ENCODE measurements around a stretch of chr4.

DNA sequence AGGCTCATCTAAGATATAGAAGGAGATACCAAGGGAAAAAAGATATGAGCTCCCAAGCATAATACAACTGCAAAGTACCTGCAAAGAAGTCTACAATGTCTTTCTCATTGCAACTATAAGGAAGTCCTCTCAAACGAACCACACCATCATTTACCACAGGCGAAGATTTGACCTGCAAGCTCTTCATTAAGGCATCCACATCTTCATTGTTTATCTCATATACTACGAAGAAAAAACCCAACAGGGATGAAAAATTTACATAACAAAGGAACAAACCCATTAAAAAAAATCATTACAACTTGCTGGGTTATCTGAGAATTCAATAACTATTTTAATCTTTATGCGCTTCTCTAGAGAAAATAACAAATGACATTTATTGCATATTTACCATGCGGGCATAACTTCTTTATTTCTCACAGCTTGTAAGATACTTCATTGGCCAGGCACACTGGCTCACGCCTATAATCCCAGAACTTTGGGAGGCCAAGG, 7.4 kb downstream of the GRSF1 start:
- RRBS, result no CpG with 5 or more reads among the region's 6 CpGs

DNA sequence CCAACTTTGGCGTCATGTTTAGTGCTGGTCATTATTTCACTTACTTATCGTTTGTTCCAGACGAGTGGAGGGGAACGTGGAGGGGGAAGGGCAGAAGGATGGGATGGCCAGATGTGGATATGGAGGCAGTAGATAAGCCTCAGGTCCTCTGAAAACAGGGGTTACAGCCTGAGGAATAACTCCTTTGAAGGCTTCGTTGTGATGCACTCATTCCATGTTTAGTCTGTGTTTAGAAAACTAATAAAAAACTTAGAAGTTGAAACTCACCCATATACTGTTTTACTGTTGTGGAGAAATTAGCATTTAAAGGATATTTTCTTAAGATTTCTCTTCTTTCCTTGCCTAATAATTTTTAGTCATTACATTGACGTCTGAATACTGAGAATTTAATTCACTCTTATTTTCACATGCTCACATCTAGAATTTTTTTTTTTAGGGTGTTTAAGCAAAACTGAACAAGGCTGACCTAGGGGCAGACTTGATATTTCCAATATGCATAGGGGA, 1.2 kb downstream of the MOB1B start:
- RRBS, result no CpG with 5 or more reads among the region's 6 CpGs

DNA sequence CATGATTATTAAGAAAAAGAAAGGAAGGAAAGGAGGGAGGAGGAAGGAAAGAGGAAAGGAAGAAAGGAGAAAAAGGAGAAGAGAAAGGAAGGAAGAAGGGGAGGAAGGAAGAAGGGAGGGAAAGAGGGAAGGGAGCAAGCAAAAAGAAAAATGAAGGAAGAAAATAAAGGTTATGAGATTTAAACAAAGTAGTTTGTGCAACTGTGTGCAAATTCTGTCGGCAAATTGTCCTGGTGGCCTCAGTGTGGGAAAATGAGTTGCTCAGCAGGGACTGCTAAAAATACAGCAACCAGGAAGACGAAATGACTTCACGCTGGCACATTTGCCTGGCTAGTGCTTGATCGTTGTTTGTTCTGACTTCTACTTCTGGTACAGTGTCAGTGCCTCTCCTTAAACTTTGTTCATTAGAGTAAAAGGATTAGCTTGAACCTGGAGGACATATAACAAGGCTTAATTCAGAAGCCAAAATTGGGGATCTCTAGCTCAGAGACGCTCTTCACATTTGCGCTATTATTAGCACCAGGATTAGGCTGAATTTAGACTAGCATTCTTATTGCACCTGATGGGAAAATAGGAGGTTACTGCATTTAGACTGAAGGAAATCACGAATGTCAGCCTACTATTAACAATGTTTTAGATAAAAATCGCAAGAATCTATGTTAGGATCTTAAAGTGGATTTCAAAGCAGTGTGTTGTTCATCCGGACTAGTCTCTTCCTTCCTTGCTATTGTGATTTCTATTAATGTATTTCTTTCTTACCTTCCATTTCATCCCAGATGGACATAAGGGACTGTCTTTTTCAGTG, 81.3 kb downstream of the DCK start:
- RRBS, result no CpG with 5 or more reads among the region's 9 CpGs

DNA sequence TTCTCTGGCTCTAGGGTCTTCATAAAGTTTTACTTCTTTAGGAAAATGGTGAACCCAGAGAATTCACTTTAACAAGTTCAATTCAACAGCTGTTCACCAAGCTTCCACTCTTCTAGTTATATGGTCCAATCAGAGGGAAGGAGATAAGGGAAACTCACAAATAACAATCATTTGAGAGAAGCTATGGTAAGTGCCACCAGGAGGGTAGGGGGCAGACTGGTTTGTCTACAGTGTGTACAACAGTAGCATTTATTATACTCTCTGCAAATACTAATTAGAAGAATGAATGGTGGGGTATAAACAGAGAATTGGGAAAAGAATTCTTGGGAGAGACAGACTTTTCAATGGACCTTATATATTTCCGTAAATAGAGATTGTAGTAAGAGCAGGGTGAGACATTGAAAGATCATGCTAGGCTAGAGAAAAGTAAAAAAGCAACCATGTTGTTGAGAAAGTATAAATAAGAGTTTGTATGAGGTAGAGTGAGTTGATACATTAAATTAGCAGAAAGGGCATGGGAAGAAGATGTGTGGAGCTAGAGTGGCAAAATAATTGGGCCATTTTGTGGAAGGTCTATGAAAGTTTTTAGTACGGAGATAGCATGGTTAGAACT, 186.1 kb downstream of the SLC4A4 start:
- RRBS, result no CpG with 5 or more reads among the region's 2 CpGs

GRCh38 chr4:71765395-71765781, 18.5 kb downstream of the GC start:
- RRBS, result no CpG with 5 or more reads among the region's 4 CpGs

DNA sequence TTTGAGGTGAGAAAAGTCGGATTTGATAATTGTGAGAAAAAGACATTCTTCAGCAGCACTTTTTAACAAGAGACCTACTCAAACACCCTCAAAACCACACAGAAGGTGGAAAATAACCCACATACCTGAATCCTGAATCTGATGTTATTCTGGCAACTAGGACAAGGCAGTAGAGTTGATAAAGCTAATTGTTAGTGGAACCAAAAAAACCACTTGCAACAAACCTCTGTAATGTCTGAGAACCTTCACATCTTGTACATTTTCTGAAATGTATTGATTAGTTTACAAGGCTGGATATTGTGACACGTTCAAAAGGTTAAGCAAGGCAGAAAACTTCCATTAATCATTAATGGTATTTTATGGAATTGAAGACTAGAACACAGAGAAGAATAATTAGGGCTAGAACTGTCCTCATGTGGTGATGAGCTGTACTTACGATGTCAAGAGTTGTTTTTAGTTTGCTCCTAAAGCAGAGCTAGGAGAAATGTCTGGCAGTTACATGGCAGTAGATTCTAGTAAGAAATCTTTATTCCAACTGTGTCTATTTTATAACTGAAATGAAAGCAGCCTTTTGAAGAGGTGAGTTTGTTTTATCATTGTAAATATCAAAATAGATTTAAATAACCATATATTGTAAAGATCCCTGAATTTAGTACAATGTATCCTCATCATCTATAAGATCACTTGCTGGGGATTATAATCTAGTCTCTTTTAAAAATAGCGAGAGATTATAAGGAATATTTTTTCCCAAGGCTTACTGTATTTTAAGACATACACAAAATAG, 12.2 kb downstream of the GC start:
- RRBS, result no CpG with 5 or more reads among the region's 4 CpGs

DNA sequence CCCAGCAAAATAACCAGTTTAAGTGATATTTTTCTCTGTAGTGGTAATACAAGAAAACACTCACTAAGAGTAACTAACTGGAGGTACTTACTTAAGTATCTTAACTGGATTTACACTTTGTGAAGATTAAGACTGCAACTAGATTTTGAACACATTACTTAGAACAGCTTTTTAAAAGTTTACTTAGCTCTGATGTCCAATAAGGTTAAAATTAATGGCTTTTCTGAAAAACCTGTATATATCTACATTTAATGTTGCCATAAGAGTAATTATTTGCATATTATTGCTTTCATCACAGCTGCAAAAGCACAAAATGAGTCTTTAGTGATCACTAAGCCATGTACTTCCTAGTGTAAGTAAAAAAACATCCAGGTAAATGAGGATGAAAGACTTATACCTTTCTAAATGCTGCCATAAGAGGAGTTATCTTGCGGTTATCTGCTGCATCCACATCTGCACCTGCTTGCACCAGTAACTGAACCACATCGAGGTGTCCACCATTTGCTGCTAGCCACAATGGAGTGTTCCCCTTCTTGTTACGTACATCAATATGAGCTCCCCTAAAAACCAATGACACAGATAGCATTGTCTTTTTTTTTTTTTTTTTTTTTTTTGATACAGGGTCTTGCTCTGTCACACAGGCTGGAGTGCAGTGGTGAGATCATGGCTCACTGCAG, 48.9 kb upstream of the COX18 start:
- RRBS, result no CpG with 5 or more reads among the region's 3 CpGs

DNA sequence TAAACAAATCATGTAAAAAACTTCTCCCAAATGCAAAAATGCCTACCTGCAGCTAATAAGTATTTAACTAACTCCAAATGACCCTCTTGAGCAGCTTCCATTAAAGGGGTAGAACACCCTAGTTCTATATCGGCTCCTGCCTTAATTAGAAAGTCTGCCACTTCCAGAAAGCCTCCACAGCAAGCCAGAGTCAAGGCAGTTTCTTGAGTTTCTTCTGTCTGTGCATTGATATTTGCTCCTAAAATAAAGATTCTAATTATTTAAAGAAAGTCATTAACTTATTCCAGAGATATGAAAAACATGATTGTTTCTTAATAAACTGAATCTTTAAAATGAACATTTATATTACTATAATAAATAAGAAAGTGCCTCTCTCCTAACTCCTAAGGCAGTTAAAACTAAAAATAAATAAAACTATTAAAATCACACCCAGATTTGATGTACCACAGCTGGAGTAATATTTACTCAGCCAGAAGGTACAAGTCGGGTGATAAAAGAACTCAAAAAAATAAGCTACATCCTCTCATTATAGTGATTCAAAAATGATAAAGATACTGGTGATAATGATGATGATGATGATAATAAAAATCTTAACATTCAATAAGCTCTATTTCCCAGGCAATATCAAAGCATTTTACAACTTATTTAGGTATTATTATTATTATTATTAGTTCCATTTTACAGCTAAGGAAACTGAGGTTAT, 77.8 kb upstream of the COX18 start:
- RRBS, result no CpG with 5 or more reads among the region's 2 CpGs

- RRBS, result no CpG with 5 or more reads among the region's 4 CpGs
Observed at GRCh38 chr4:73152231-73152895, 82.8 kb upstream of the COX18 start.

- RRBS, result no CpG with 5 or more reads among the region's 4 CpGs
Observed at GRCh38 chr4:73258871-73258998, 137 bp upstream of the ANKRD17 start.

DNA sequence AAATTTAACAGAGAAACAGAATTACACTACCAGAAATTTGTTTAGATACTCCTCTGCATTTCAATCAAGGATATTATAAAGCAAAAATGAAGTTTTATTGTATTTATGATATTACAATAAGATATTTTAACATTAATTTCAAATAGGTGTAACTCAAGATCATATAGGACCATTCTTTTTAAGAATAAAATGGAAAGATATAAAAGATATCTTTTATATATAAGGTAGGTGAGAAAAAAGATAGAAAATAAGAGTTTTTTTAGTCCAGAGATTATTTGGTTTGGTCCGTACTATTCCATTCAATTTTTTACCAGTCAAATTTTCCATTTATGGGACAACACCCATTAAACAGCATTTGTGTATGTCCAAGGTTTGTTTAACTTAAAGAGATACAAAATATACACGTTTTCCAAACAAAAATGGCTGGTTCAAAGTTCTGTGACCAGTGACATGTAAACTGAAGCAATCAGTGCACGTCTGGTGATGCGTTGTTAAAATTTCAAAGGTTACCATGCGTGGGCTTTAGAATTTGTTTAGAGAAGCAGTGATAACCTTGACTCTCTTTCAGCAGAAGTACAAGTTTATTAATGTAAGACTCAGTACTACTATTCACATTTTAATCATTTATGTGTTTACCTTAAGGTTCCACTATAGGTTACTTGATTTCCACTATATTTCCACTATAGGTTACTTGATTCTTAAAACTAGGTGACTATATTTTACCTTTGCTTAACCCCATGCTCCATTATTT, 25.3 kb upstream of the ALB start:
- RRBS, result no CpG with 5 or more reads among the region's 5 CpGs

DNA sequence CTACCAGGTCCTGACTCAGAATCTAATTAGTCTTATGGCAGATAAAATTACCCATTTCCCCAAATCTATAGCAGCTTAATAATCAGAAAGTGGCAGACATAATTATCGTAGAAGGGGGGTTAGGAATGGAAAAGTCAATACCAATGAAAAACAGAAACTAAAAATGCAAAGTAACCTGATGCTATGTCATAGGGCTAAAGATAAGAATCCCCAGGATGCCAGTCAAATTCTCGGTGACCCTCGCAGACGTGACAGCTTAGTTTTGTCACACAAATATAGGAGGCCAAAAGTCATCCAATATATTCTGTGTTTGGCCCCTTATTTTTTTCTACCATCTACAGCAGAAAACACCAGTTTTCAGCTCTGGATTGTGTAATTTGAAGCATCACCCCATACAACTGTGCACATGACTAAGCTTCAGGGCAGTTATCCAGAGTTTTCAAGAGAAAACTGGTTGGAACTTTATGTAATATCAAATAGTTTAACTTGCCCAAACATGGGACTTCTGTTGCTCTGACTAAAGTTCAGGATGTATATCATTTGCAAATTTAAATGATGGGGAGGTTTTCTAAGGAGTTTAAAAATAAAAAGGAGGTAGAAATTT, 30.9 kb downstream of the RASSF6 start:
- RRBS, result no CpG with 5 or more reads among the region's 4 CpGs

GRCh38 chr4:73599070-73599718, 21.0 kb downstream of the RASSF6 start:
- RRBS, result no CpG with 5 or more reads among the region's 4 CpGs

GRCh38 chr4:73608616-73609071, 11.6 kb downstream of the RASSF6 start:
- RRBS, result no CpG with 5 or more reads among the region's 3 CpGs

- RRBS, result no CpG with 5 or more reads among the region's 1 CpG
Observed at GRCh38 chr4:73614220-73614977, 5.8 kb downstream of the RASSF6 start.

GRCh38 chr4:73676776-73677361, 56.6 kb upstream of the RASSF6 start:
- RRBS, result no CpG with 5 or more reads among the region's 5 CpGs

DNA sequence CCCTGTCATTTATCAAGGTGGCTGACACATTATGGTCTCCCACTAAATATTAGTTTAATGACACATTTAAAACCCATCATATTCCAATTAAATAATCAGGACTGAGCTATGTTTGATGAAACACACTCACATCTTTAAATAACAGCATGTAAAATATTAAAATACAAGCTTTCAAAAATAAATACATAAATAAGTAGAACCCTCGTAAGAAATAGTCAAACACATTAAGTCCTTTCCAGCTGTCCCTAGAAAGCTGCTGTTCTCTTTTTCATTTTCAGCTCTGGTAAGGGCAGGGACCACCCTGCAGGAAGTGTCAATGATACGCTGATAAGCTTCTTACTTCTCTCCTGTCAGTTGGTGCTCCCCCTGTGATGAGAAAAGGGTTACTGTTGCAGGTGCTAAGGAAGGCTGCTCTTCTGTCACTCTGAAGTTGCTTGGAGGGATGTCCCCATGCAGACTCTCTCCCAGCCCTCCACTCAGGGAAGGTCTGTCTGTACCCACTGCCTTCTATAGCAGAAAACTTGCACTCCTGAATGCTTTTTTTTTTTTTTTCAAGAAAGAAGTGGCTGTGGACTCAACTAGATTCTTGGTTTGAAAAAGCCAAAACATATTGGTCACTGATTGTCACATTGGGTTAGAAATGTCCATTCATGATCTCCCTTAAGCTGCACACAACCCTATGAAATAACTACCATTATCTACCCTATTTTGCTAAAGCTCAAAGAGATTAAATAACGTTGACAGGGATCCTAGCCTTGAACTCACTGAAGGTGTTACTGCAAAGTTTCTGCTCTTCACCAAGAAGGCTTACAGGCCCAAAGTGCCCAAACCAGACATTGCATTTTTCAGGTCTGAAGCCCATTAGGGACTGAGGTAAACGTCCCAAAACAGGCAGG, 1.3 kb downstream of the CXCL3 start:
- RRBS, result no CpG with 5 or more reads among the region's 4 CpGs

DNA sequence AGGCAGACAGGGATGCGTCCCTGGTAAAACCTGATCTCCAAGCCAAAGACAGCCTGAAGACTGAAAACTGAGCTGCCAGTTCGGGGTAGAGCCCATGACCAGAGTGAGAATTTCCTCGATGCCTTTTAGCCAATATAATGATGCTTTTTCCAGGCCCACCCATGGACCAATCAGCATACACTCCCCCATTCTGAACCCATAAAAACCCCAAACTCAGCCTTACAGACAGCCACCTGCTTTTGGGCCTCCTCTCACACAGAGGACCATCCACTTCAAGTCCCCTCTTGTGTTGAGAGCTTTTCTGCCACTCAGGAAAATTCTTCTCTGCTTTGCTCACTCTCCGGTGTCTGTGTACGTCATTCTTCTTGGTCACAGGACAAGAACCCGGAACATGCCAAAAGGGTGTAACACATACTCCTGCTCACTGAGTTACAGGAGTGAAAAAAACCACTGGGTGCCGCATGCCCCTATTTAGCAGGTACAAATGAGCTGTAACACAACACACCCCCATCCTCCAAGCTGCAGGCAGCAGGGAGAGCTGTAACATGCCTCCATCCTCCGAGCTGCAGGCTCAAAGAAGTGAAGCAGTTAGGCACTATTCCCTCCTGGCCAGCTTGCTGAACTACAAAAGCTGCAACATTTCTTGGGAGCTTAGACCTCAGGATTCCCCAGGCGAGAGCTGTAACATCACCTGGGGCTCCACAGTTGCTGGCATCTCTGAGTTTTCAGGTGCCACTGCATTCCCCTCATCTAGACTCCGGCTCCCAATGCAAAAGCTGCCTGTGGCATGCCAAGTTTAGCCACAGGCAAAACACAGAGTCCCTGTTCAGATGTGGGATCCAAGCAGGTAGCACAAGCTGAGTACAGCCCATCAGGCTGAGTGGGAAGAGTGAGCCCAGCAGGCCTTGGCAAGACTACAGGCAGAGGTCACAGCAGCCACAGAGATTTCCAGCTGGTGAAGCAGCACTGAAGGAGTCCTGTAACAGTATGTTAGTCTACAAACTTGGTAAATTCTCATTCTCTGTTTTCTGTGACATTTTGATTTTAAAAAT, 13.1 kb upstream of the CXCL2 start:
- RRBS, result no CpG with 5 or more reads among the region's 10 CpGs

Data from HL-60 (cell line).